Panc1 (cell line): ENCODE measurements around a stretch of chr12.

DNA sequence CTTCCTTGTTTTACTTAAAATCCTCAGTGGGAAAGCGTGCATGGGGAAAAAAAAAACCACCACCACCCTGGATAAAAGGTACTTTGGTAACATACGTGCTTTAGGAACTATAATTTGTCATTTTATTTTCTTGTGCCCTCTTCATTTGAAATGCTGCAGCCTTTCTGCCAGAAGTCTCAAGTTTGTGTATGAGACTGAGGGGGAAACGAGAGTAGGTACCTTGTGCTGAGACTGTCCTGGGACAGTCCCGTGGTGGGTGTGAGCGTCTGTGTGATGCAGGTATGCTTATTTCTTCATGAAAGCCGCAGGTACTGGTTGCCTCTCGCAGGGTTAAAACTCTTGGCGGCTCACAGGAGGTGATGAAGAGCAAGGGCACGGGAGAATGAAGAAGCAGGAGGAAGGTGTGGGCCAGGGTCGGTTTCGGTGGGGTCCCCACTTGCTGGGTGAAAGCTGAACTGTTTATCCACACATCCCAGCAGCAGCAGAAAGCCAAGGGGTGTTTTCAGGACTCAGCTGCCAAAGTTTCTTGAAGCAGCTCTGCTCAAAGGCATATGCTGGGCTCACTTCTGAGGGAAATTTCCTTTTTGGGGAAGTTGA, 116.3 kb downstream of the ETV6 start:
- RRBS, 2 experiments = no CpG with 5 or more reads among the region's 11 CpGs

DNA sequence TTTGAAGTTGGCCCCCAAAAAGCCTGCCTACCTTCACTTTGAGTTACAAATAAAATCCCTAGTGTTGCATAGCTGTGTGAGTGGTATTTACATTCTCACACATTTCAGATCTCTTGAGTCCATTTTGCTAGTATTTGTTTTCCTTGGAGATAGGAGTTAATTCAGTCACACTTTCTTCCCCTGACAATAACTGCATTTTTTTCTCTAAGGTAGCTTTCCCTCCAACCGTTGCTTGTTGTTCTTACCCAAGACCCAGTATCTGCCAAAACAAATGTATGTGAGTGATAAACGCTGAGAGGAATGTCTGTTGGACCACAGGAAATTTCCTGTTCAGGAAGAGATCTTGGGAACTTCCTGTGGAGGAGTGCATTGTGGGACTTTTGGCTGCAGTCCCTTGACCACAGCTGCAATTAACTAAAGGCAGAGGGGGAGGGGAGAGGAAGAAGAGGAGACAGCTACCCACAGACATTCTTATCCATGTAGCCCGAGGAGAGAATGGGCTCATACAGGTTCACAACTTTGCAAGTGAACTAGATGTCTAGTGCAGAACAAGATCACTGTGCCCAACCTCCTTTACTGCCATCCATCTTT, 149.3 kb downstream of the ETV6 start:
- RRBS, 2 experiments = no CpG with 5 or more reads among the region's 3 CpGs

GRCh38 chr12:11856975-11857251, 207.4 kb downstream of the ETV6 start:
- RRBS, 2 experiments = no CpG with 5 or more reads among the region's 4 CpGs

DNA sequence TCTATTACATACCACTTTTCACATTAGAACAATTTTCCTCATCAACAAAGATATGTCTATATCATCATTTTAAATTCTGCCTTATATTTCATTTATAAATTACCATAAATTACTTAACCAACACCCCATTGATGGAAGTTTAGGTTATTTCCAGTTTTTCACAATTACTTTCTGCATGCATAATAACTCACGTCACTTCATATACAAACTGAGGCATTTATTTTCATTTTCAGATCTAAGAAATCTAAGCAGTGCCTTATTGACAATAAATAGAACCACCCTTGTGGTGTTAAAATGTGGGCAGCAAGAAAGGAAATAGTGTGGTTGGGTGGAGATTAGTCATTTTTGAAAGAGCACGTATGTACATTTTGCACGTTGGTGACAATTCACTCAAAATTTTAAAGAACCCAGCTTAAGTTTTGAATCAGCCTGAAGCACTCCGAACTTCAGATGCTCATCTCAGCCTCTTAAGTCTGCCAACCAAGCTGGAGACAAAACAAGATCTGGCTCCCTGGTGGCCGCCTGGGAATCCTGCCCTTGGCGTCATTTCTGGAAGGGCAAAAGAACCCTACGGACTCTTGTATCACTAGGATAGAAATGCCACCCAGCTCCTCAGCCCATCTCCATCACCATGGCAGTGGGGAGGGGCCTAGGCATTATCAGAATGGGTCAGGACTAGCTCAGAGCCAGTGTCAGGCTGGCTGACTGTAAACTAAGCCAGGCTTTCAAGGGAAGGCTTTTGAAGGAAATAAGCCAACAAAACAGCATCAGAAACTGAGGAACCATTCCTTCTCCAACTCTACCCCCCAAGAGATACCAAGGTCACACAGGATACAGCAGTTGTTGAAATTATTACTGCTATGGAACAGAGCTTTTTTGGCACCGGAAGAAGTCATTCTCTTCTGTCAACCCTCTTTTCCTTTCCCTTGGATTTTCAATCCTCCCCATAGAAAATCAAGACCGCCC, 89.4 kb upstream of the BCL2L14 start:
- RRBS, 2 experiments = no CpG with 5 or more reads among the region's 9 CpGs

DNA sequence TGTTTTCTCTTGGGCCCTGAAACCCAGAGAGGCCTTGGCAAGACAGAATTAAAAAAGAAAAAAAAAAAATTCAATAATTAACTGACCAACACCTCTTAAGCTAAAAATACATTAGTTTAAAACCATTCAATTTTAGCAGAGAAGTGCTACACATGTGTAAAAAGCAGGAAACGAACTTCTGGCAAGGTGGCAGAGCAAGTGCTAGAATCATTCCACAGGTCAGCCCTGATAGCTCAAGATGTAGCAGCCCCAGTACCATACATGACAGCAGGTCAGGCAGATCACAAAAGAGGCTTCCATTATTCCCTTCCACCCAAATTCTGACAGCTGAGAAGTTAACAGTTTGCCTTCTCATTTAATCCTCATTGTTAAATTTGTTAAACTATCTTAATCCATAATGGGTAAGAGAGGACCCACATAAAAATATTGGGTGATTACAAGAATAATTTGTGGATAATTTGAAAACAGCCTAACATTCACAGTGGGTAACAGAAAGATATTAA, 48.6 kb downstream of the BCL2L14 start:
- RRBS, 2 experiments = no CpG with 5 or more reads among the region's 1 CpG

DNA sequence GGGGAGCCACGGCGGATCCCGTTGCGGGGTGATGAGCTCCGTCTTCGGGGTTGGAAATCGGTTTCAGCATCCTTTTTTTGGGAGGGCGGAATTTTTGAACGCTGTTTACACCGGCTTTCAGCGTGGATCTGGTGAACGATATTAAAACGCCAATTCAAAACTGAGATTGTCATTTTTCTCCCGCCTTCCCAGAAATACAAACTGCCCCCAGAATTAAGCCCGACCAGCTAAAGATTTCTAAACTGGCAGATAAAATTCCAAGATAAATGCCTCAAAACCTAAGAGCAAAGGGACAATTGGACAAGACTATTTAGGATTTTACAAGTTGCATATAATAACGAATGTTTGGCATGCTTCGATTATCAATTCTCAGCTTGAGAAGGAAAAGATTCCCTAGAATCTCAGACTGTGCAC, 622 bp upstream of the LRP6 start:
- RRBS, 2 experiments = no CpG with 5 or more reads among the region's 17 CpGs

- RRBS, 2 experiments = no CpG with 5 or more reads among the region's 6 CpGs
Measured at GRCh38 chr12:12443291-12444170, 86.7 kb downstream of the BORCS5 start.

- RRBS, 2 experiments = no CpG with 5 or more reads among the region's 16 CpGs
Measured at GRCh38 chr12:12465968-12466878, 96.4 kb downstream of the DUSP16 start.

DNA sequence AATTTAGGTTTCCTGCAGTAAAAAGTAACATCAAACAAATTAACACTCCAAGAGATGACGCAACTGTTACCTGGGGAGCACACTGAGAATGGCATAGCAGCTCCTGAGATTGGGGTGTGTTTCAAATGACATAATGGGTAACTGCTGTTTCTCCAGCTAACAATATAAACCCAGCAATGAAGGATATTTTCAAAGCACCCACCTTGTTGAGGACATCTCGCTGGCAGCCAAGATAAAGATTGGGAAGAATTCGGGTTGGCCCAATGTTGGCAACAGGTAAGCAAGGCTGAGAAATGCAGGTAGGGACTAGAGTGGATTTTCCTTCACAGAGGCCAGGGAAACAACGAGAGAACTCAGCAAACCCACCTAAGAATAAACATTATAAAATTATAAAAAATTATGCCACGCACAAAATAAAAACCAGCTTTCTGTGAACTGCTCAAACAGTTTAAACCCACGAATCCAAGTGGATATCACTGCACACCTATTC, 62.3 kb downstream of the DUSP16 start:
- RRBS, 2 experiments = no CpG with 5 or more reads among the region's 6 CpGs

DNA sequence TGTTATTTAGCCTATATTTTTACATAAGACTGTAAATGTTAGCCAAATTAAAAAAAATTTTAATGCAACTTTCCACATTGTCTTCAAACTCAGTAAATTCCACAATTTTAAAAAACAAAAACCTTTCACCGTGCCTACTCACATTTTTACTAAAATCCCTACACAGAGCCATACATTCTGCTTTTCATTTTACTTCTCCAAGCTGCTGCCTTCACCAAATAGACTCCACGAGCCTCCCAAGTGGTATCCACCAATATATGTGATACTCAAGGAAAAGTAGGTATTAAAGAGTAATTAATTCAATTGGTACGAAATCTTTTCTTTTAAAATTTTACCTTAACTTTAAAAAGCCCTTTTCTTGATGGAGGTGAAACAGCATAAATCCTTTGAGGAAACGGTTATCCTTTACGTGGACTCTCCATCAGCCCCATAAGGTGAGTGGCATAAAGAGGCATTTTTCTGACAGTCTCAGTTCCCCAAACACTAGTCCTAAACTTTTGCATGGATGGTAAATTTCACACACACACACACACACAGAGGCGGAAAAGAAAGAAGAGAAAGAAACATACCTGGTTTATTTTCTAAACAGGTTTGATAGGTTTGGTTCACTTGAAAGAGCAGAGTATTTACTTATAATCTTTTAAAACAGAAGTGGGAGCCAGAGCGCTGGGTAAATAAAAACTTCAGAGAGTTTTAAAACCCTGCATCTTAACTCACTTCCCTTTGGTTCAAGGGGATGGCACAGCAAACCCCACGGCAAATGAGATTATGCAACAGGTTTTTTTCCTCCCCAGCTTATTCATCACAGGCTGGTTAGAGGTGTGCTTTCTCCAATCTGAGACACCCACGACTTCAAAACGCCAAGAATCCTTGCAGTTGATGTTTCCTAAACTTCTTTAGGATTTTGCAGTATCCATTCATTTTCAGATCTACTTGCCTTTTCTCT, 2.0 kb downstream of the DUSP16 start:
- RRBS, 2 experiments = no CpG with 5 or more reads among the region's 10 CpGs

DNA sequence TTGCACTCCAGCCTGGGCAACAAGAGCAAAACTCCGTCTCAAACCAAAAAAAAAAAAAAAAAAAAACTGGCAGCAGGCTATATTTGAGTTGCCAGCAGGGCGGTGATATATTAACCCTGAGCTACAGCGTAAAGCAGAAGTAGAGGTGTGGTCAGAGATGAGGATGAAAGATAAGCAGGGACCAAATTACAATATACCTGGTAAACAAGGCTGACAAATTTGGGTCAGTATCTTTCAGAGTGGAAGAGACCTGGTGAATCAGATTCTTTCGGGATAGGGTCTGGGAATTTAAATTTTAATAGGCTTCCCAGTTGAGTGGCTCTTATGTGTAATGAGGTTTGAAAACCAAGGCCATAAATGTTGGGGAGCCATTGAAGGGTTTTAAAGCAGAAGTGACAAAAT, 9.8 kb downstream of the CREBL2 start:
- RRBS, 2 experiments = no CpG with 5 or more reads among the region's 4 CpGs

DNA sequence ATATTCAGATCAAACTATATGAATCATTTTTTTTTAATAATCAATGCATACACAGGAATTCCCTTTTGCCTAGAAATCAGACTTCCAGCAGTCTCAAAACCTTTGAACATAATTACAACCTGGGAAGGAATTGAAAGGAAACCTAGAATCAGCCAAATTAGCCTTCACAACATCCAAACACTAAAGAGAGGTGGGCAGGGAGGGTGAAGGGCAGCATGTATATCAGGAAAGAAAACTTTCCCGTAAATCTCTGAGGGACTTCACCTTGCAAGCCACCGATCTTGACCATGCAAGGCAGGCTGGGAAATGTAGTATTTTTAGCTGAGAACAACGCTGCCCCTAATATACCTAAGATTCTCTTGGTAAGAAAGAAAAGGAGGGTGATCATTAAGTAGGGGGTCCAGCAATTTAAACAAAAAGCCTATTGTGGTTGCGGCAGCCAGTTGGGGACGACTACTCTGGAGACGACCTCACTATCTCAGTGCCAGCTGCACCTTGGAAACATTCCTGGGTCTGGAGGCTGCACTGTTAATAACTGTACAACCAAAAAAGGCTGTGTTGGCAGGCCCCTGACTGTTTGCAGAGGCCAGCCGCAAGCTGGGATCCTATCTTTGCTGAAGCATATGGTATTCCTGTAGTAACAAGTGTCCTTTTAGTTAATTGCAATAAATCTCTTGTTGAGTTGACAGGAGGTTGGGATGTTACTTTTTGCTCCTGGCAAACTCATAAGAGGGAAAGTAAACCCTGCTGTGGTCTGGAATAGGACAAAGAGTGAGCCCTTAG, 6.3 kb downstream of the APOLD1 start:
- RRBS, 2 experiments = no CpG with 5 or more reads among the region's 7 CpGs

DNA sequence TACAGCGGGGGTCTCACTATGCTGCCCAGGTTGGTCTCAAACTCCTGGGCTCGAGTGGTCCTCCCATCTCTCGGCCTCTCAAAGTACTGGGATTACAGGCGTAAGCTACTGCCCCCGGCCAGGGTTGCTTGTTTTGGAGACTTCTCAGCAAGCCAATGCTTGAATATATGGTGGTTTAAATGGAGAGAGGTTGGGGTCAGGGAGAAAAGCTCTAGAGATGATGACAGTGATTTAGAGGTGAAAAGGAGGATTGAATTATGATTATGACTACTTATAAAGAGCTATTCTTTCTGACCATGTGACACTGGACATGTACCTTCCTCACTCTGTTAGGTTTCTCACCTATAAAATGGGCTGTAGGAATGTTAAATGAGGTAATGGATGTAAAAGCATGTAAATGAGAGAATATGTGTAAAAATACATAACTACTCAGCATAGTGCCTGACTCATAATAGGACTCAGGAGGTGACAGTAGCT, 7.9 kb downstream of the GPRC5A start:
- RRBS, 2 experiments = no CpG with 5 or more reads among the region's 5 CpGs

DNA sequence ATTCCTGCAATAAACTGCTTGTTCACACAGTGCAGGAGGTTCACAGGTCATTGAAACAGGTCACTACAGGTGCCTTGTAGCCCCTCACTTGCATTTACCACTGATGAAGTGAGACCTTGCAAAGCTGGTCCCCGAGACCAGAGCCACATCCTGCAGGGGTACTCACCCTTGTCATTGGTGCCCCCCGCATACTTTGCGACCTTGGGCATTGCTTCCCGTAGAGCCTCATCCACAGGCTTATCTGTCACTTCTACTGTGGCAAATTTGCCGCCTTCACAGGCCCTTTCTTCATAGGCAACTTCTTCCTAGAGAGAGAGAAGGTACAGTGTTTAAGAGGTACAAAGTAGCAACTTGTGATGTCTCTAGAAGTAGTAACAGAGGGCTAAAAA, 11.0 kb downstream of the HEBP1 start:
- RRBS, 2 experiments = no CpG with 5 or more reads among the region's 5 CpGs

DNA sequence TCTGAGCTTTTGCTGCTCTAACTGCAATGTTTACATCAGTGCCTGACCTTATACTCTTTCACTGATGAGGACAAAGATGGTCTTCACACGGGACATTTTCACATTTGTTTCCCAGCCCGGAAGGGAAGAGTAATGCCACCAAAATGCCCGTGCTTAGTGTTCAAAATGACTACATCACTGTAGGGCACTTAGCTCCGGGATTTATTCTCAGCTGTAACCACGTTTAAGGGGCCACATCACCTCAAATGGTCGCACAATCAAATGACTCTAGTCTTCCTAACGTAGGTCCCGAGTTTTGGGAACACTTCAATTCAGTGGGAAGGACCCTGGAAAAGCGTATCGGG, 2.9 kb downstream of the GSG1 start:
- RRBS, 2 experiments = 3 to 7% methylated on average over 3 of the region's 10 CpGs

- RRBS, 2 experiments = no CpG with 5 or more reads among the region's 5 CpGs
Measured at GRCh38 chr12:13102731-13103386, 608 bp downstream of the GSG1 start.

DNA sequence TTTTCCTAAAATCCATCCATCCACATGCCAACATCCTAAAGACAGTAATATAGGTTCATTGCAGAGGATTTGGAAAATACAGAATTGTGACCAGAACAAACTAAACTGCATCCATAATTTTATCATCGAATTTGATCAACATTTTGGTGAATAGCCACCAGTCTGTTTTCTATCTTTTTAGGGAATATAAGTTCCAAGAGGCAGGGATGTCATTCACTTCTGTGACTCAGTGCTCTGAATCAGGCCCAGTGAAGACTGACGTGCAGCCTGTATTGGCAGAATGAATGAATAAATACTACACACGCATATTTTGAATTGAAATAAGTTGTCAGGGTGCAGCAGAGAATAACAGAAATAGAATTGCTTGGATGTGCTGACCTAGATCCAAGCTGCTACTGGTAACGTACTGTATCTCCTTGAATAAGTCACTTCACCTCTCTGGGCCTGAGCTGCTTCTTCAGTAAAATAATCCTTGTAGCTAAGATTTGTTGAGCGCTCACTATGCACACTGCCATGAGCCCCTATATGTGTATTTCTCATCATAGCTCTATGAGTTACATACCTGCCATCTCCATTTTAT, 1.2 kb upstream of the EMP1 start:
- RRBS, 2 experiments = no CpG with 5 or more reads among the region's 5 CpGs

DNA sequence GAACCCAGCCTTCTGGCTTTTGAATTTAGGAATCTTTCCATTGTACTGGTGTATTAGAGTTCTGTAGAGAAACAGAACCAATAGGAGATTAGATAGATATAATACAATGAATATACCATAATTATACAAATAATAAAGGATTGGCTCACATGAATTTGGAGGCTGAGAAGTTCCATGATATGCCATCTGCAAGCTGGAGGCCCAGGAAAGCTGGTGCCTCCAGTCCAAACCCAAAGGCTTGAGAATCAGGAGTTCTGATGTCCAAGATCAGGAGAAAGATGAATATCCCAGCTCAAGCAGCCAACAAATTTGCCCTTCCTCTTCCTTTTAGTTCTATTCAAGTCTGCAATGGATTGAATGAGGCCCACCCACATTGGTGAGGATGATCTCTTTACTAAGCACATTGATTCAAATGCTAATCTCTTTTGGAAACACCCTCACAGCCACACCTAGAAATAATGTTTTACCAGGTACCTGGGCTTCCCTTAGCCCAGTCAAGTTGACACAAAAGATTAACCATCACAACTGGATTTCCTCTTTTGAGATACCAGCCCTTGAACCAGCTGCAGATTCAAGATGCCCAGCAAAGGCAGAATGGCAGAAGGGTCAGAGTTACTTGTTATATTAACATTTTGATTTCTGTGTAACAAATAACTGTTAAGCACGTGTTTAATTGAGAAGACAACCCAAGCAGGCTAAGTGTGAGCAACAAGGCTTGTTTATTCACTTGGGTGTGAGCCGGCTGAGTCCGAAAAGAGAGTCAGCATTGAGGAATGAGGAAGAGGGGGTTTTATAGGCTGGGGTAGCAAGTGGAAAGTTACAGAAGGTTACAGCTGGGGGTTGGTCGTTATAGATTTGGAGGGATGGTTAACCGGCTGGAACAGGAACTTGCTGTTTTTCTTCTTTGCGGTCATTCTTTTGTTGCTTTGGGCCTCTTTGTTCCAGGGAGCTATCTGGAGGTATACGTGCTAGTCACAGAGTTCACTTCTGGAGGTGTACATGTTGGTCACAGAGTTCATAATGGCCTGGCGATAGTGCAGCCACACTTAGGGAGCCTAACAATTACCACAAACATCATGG, 180.2 kb downstream of the EMP1 start:
- RRBS, 2 experiments = 54% methylated on average over 2 of the region's 8 CpGs; no CpG with 5 or more reads in 1 of the 2 experiments

- RRBS, 2 experiments = no CpG with 5 or more reads among the region's 4 CpGs
Measured at GRCh38 chr12:14207795-14208653, 157.5 kb upstream of the ATF7IP start.

- RRBS, 2 experiments = no CpG with 5 or more reads among the region's 34 CpGs
Measured at GRCh38 chr12:14259988-14261118, 105.1 kb upstream of the ATF7IP start.